CMK (cell line): ENCODE results near the gene PRLH.

GRCh38 chr2:237488246-237488642 lies 1.2 kb downstream of the MLPH start:
- RRBS = no CpG with 5 or more reads among the region's 5 CpGs

- RRBS = 81% methylated on average over 8 of the region's 14 CpGs
Observed at GRCh38 chr2:237538712-237539165, 27.6 kb upstream of the PRLH start.

DNA sequence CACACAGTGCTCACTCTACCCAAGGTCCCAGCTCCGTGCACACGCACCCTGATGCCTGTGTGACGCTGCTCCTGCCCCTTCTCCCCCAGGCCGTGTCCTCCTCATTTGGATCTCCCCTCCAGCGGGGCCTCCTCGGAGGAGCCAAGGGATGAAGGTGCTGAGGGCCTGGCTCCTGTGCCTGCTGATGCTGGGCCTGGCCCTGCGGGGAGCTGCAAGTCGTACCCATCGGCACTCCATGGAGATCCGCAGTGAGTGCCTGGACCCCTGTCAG lies at the start of gene PRLH:
PRLH (plus strand) TSS at position 149 of the 271 bp plus-strand sequence.
- RRBS = no CpG with 5 or more reads among the region's 10 CpGs

- RRBS = no CpG with 5 or more reads among the region's 16 CpGs
Observed at GRCh38 chr2:237576996-237577678, 10.8 kb downstream of the PRLH start.

- RRBS = no CpG with 5 or more reads among the region's 2 CpGs
Observed at GRCh38 chr2:237652392-237652763, 25.0 kb downstream of the LRRFIP1 start.

DNA sequence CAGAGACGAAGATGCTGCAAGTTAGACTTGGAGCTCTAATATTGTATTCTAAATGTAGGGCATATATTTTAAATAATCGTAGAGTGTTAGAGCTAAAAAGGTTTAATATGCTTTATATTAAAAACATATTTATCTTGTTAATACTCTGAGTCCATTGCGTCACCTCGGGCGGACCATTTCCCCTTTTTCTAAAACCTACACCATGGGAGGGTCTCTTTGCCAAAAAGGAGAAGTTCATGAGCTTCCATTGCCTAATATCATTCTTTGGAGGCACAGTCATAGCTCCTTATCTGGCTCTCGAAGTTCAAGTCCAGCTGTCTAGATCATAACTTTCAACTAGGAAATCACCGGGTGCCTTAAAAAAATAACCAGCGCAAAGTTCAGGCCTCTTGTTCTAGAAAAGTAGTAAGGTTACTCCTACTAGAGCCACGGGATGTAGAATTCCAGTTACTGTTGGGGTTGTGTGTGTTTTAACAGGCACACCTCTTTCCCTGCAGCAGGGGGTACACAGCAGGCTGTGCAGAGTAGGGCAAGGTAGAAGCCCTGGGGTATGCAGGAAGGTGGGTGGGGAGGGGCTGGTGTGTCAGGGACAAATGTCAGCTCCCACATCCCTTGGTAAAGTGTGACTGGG lies 50.6 kb downstream of the LRRFIP1 start:
- RRBS = no CpG with 5 or more reads among the region's 9 CpGs

DNA sequence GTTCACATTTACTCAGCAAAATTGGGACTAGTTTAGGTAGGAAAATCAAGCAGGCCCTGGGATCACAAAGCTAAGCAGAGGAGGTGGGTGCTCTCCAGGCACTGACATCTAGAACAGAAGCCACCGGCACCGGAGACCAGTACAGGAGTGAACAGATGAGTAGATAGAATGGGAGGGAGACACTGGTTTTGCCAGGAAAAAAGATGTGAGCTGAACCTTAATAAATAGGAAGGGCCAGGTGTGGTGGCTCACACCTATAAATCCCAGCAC lies 68.2 kb upstream of the RBM44 start:
- RRBS = no CpG with 5 or more reads among the region's 2 CpGs

DNA sequence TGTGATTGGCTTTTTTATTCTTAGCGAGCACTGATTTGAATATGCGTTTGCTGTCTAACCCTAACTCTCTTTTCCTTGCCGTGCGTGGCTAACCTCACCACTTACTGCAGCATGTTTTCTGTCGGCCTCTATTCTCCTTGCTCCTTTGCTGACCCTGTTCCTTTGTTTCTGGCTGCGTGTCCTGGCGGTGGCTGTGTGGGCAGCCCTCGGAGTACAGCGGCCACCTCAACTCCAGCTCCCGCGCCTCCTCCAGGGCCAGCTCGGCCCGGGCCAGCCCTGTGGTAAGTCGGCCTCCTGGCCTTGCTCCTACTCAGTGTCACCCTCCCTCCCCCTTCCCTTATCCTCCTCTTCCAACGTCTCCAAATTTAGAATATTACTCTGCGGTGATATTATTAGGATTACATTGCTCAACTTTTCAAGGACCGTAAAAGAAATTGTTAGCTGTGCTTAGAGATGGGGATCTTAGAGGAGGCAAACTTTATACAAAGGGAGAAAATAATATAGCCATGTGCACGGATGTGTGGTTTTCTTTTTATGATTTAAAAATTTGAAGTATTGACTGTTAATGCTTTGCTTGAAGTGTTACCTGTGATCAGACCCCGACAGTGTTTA lies 59.4 kb upstream of the RBM44 start:
- RRBS = no CpG with 5 or more reads among the region's 19 CpGs

- RRBS = no CpG with 5 or more reads among the region's 13 CpGs
Observed at GRCh38 chr2:237861935-237862609, 2.6 kb downstream of the RAMP1 start.

DNA sequence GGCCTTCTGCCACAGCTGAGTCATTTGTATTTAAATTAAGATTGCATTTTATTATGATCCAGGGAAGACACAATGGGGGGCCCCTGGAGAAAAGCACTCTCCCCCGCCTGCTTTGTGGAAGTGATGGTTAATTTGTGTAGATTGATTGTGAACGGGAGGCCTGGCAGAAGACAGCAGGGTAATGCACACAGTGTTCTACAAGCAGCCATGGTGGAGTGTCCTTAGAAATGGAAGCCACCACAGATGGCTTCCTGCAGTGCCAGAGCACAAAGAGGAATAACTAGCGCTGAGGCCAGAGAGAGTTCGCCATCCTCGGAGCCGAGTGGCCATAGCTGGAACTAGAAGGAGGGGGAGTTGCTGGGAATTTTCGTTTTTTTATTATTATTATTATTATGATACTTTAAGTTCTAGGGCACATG lies 19.7 kb downstream of the RAMP1 start:
- RRBS = no CpG with 5 or more reads among the region's 7 CpGs

DNA sequence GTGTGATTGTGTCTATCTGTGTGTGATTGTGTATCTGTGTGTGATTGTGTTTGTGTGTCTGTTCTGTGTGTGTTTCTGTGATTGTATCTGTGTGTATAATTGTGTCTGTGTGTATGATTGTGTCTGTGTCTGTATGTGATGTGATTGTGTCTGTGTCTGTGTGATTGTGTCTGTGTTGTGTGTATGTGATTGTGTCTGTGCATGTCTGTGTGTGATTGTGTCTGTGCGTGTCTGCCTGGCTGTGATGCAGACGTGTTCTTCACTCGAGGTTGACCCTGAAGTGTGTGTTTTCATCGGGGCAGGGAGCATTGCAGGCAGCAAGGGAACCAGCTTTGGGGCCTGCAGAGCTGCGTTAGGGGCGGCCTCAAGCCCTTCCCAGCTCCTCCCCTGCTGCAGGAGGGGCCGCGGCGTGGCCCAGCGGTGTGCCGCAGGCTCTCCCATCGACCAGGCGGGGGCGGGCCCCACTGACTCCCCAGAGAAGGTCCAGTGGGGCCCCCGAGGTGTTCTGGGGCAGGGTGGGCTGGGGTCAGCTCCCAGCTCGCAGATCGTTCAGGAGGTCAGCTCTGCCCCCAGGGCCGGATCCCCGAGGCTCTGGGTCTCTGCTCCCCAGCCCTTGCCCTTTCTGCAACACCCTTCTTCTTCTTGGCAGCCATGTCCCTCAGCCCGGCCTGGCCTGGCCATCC lies 11.4 kb upstream of the KLHL30 start:
- RRBS = 31% methylated on average over 3 of the region's 20 CpGs

DNA sequence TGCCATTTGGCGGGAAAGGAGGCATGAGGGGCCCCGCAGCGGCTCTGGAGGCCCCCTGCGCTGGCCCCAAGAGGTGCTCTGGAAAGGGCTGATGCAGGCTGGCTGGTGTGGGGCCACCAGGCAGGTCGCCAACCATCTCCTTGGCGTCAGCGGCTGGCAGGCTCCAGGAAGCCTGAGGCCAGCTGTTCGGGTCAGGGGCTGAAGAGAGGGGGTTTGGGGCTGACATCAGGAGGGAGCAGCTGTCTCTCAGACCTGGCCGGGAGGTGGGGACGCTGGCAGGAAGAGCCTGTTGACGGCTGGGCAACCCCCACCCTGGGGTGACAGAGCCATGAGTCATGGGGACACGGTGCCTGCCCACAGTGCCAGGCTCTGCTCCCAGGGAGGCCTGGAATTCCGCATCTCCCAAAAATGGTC lies 5.1 kb downstream of the KLHL30 start:
- RRBS = no CpG with 5 or more reads among the region's 13 CpGs

- RRBS = no CpG with 5 or more reads among the region's 17 CpGs
Observed at GRCh38 chr2:238202044-238202651, 1.3 kb downstream of the ILKAP start.

- RRBS = no CpG with 5 or more reads among the region's 16 CpGs
Observed at GRCh38 chr2:238231203-238231418, 8.7 kb downstream of the HES6 start.

- RRBS = no CpG with 5 or more reads among the region's 5 CpGs
Observed at GRCh38 chr2:238245479-238245955, 5.7 kb upstream of the HES6 start.

DNA sequence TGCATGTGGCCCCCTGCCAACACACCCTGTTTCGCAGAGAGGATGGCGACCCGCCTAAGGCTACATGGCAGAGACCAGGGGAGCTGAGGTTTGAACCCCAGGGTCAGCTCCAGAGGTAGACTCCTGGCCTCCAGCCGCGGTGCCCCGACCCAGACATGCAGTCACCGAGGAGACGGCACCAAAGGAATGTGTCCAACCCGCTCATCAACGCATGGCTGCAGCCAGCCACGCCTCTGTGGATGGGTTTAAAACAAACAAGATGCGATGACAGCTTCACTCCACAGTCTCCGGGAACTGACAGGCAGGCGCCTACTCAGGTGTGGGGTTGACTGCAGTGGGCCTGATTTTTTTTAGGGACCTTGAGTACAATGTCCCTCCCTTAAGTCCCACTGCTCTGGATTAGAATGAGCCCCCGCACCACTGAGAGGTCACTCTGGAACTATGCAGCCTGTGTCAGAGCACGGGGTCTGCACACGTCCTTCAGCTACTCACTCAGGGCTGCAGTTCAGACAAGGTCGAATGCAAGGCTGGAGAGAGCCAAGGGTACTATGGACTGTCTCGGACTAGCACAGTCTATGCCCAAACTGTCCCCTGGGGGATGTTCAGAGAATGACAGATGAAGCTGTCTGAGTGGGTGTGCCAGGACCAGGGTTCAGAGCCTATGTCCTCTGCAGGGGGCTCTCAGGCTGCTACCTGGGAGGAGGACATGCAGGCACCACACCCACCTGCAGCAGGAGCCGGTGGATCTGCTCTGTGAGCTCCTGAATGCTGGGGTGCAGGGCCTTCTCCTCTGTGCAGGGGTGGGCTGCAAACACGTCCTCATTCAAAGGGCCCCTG lies 21.4 kb upstream of the HES6 start:
- RRBS = no CpG with 5 or more reads among the region's 21 CpGs

- RRBS = no CpG with 5 or more reads among the region's 19 CpGs
Observed at GRCh38 chr2:238272766-238273493, 15.5 kb downstream of the PER2 start.

DNA sequence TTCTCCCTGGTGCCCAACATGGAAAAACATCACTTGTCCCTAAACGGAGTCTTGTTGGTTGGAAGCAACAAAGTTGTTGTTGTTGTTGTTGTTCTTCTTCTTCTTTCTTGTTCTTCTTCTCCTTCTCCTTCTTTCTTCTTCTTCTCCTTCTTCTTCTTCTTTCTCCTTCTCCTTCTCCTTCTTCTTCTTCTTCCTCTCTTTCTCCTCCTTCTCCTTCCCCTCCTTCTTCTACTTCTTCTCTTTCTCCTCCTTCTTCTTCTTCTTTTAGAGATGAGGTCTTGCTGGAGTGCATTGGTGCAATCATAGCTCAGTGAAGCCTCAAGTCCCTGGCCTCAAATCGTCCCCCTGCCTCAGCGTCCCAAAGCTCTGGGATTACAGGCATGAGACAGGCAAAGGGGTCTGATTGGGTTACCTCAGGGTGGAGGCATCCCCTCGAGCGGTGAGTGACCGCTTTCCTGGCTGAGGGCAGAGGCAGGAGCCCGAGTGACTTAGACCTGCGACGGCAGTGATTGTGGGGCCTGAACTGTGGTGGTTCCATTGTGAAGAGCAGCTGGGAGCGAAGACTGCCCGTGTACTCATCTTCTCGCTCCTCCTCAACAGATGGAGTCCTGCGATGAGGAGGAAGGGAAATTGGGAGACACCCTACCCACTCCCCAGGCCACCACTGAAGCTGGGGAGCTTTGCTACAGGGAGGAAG lies 6.9 kb upstream of the PER2 start:
- RRBS = no CpG with 5 or more reads among the region's 13 CpGs

- RRBS = no CpG with 5 or more reads among the region's 5 CpGs
Observed at GRCh38 chr2:238418244-238418966, 8.3 kb upstream of the ASB1 start.